Measurements from ENCODE around the genes DNMBP, SEC31B and HPS6.

- PRO-cap: no peak
- RAMPAGE, long total RNA: no peak
These were observed 14.5 kb downstream of the ABCC2 start for GRCh38 chr10:99796785-99797446.

DNA sequence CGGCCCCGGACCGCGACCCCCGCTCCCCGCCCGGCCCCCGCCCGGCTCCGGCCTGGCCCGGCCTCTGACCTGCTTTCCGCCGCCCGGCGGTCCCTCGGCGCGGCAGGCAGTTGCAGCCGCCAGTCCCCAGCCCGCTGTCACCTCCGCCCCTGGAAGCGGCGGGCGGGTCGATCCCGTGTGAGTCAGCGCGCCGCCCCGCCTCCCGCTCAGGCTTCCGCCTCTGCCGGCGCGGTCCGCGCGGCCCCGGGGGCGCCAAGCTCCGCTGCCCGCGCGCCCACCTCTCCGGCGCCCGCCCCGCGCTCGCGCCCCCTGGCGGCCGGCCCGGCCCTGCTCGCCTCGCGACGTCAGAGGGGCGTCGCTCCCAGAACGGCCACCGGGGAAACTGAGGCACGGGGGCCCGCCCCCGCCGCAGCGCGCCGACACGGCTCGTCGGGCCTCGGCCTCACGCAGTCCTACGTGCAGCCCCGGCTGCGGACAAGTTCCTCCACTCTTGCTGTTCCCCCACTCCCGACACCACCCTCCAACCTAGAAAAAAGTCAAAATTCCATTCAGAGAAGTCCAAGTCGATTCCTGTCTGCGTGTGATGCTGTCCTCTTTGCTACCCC is at the start of gene DNMBP:
Gene DNMBP, minus strand, starts transcription at position 179 of the 605 bp plus-strand sequence.
- PRO-cap: bidirectional peak, plus-strand start at position 447 of the sequence, minus-strand start at position 179 of the sequence
- RAMPAGE, long total RNA: no peak

DNA sequence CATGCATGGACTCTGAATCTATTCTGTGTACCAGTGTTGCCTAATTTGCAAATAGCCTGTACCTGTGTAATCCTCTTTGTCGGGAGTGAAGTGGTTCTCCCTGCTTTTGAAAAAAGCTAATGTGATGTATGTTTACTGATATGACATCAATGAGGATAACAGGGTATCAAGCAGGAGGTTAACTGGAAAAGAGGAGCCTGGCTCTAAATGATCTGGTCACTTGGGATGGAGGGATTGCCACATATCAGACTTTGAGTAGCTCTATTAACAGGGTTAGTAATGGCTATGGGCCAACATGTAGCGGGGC is 20.0 kb upstream of the CPN1 start:
- PRO-cap: no peak
- RAMPAGE, long total RNA: no peak

GRCh38 chr10:100377975-100378385 is 30.9 kb downstream of the SCD start:
- PRO-cap: no peak
- RAMPAGE, long total RNA: no peak

DNA sequence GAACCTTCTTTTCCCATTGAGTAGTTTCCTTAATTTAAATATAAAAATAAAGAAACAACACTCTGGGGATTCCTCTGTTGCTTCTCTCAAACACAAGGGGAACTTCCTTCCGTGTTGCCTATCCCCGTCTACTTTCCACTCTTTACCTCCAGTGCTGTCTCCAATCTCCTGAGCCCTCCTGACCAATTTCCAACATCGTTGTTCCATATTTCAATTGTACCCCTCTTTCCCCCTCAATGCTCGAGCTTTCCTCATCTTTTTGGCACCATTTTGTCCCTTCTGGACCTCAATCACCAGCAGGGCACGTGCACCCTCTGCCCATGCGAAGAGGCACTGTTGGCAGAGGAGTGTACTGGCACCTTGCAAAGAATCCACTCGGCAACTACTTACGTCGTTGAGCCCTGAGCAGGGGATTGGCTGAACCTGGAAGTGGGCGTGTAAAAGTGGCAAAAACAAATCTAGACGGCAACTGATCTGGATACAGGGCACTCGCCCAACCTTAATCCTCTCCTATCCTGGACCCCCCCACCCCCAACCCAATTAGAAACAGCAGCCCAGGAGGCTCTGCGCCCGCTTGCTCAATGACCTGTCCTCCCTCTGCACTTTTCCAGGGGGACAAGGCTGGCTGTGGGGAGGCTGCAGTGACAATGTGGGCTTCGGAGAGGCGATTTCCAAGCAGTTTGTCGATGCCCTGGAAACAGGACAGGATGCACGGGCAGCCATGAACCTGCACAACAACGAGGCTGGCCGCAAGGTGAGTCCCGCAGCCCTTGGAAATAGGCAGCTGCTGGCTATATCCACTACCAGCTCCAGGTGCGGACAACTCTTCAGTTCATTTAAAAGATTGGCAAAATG is 18.7 kb downstream of the WNT8B start:
- PRO-cap: no peak
- RAMPAGE, long total RNA: no peak

DNA sequence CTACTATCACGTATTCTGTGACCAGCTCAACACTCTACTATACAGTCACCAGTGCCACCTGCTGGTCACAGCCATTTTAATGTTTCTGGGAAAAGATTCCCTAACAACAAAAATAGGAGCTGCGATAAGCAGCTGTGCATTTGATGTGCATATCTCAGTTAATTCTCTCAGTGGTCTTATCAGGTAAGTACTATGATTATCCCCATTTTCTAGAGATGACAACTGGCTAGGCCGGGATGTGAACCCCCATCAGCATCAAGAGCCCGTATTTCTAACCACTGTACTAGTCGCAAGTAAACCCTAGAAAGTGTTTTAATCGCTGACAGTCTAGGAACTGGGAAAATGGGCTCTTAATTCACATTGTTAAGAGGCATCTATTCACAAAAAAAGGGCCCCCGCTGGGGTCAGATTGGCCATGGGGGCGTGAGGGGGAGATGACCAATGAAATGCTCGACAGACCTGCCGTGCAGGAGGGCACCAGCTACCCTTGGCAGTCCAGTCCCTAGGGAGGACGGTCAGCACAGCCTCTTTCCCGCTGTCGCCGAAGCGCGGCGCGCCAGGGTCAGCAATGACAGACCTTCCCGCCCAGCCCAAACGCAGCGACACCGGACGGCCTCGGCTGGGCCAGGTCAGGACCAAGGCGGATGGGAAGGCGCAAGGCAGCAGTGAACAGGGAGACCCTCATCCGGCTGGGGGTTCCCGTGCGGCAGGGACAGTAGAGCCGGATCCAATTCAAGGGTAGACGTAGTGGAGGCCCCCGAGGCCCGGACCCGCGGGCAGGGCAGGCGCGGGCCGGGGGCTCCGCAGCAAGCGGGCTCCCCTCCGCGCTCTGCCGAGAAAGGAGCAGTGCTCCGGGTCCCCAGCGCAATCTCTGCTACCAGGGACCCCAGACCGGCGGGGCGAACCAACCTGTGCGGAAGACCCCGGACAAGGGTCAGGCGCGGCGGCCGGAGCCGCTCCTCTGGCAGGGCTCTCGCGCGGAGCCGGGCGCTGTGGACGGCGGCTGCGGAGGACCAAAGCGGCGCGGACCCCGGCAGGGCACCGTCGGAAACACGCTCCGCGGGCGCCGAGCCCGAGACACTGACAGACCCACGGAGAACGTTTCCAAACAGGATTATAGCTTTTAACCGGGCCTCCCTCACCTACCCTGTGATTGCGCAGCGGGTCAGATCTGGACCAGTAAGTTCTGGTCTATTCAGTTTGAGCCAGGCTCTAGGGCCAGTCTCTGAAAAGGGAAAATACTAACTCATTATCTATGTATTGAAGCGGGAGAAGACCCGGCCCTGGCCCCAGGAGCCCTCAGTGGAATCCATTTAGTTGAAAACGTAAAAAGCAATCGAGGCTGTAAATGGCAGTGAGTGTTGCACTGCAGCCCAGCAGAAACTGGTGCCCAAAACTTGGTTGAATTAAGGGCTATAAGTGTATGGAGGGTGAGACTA is at the start of gene SEC31B:
Gene SEC31B, minus strand, starts transcription at position 989 of the 1,439 bp plus-strand sequence.
- PRO-cap: no peak
- RAMPAGE, long total RNA: no peak

DNA sequence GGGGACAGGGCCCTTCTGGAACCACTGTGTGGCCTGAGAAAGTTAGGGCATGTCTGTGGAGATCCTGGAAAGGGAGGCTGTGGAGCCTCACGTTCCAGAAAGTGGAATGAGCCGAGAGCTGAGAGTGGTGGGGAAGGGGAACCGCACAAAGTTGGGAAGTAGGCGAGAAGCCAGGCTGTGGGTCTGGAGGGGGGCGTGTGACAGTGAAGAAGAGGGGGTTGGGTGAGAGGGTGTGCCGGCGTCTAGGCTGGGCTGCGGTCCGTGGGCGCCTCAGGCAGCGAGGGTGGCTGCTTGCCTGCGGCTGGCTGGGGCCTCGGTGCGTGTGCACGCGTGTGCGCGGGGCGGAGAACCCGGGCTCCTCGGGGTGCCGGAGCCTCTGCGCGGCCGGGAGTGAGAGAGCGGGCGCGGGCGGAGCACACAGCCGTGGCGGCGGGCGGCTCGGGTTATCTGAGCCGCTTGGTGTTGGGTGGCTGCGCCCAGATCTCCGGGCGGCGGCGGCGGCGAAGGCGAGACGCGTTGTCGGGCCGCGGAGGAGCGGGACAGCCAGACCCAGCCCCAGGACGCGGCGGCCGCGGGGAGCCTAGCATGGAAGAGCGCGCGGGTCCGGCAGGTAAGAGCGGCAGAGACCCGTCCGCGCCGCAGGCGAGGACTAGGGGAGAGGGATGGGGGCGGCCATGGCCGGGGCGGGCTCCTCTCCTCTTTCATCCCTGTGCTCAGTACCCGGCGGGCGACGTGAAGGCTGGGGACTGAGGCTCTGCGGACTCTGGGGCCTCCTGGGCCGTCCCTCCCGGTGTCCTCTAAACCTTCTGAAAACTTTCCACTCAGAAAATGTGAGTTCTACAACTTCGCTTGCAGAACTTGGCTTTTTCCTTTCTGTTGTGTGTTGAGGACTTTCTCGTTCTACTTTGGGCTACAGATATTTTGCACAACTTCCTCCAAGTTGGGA is 10.0 kb upstream of the PAX2 start:
- PRO-cap: no peak
- RAMPAGE, long total RNA: no peak

- PRO-cap: no peak
- RAMPAGE, long total RNA: no peak
These were observed 718 bp upstream of the SLF2 start for GRCh38 chr10:100912115-100912374.

DNA sequence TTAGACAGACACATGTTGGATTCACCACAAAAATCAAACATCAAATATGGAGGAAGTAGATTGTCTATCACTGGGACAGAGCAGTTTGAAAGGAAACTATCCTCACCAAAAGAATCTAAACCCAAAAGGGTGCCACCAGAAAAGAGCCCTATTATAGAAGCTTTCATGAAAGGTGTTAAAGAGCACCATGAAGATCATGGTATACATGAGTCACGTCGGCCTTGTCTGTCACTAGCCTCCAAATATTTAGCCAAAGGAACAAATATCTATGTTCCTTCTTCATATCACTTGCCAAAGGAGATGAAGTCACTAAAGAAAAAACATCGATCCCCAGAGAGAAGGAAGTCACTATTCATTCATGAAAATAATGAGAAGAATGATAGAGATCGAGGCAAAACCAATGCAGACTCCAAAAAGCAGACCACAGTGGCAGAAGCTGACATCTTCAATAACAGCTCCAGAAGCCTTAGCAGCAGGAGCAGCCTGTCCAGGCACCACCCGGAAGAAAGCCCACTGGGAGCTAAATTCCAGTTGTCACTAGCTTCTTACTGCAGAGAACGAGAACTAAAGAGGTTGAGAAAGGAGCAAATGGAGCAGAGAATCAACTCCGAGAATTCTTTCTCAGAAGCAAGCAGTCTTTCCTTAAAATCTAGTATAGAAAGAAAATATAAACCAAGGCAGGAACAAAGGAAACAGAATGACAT is 4.0 kb downstream of the SLF2 start:
- PRO-cap: no peak
- RAMPAGE, long total RNA: no peak

DNA sequence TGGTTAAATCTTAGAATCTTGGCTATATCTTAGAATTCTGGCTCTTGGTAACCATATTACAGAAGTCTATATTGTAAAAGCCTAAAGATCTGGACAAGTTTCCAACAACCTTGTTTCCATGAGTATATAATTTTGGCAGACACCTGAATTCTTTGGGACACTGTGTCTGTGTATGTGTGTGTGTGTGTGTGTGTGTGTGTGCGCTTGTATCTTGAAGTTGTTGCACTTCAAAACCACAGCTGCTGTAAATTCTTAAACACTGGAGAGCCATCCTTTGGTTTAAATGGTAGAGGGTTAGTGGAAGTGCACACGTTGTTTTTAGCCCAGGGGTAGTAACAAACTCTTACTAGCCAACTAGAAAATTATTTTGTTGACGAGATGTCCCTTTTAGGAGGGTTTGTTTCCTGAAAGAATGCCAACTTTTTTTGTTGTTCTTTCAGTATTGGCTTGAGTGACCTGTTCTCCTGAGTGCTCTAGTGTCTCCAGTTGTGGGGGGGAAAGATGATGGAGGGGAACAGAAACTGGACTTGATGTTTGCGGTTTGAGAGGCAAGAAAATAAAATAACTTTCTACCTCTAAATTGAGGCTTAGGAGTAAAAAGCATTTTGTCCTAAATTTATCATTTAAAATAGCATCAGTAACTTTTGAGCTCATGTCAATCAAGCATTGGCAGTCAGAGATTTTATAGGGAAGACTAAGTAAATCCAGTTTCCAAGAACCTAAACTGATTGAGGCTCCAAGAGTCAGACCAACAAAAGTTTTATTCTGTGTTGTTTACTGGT is 6.4 kb upstream of the SEMA4G start:
- PRO-cap: no peak
- RAMPAGE, long total RNA: no peak

GRCh38 chr10:100972495-100973101 is 3.3 kb downstream of the SEMA4G start:
- PRO-cap: no peak
- RAMPAGE, long total RNA: no peak

GRCh38 chr10:101134833-101135525 is 3.9 kb downstream of the TLX1 start:
- PRO-cap: no peak
- RAMPAGE, long total RNA: no peak

- PRO-cap: no peak
- RAMPAGE, long total RNA: no peak
These were observed 36.1 kb downstream of the FBXW4 start for GRCh38 chr10:101658731-101659359.

DNA sequence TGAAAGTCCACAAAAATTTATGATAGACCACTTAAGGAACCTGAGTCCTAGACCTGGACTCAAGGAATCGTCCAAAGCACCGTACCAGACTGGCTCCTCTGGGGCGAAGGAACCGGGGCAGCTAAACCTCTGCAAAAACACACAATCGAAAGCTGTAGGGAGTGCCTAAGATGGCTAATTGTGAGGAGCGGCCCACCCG is 1.1 kb downstream of the FBXW4 start:
- PRO-cap: bidirectional peak, plus-strand start outside the sequence, minus-strand start at position 100 of the sequence
- RAMPAGE, long total RNA: no peak

- PRO-cap: no peak
- RAMPAGE, long total RNA: no peak
These were observed 81.7 kb downstream of the ARMH3 start for GRCh38 chr10:101974305-101974610.

DNA sequence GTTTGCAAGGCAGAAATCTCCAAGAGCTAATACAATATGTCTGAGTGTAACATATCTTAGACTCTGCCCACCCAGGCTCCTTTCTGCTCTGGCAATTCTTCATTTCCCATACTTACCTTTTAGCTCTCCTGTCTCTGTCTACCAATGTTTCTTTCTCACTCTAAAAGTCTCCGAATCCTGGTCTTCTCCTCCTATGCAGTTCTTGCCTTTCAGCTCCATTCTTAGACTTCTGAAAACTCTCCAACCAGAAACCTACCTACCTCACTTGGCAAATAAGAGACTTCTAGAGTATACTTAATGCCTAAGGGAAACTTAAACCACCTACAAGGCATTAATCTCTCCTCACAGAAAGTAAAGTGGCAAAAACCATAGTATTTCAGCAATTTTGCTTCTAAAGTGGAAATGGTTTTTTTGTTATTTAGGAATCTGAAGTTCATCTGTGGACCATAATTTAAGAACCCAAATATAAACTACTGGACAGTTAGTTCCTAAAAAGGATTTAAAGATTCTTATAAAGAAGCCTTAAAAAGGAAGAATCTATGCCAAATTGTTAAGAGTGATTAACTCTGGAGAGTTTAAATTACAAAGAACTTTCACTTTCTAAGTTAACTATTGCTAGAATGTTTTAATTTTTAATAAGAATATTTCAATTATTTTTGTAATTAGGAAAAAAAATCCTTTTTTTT is 57.3 kb downstream of the ARMH3 start:
- PRO-cap: no peak
- RAMPAGE, long total RNA: no peak

DNA sequence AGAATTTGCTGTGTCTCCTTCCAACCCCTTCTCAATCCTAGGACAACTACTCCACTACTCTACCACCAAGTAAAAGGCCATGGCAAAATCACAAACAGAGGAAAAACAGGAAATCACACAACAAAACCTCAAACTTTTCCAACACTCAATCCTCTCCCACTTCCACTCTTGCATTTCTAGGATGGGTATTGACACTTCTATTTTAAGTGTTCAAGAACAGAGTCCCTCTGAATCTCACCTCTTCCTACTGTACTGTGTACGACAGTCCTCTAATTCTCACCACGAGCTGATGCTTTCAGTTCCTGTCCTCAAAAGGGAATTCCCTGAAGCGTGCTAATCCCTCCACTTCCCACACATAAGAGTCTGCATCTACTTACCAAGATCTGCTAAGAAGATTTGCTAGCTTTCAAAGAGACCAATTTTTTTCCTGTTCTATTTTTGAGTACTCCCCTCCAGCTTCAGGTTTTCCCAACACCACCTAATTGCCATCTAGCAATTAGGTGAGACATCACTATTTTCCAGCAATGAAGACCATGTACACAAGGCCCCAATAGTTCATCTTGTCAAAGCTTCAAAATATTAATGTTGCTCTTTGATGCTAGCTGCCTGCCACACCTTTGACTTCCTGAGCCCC is 54.5 kb downstream of the ARMH3 start:
- PRO-cap: no peak
- RAMPAGE, long total RNA: no peak

DNA sequence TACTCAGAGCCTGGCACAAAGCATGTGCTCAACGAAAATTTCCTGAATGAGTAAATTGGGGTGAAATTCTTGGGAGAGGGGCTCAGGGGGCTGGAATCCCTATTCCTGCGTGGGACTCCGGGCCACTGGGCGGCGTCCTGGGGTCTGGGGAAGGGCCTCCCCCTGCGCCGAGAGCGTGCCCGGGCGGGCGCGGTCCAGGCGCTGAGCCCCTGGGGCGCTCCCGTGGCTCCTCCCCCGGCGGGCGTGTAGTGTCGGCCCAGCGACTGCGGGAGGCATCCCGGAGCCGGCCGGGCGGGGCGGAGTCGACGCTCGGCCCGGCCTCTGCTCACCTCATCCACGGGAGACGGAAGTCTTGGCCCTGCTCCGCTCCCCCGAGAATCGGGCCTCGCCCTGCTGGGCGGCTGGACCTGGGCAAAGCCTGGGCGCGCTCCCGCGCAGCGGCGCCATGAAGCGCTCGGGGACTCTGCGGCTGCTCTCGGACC is at the start of gene HPS6:
Gene HPS6, plus strand, starts transcription at position 320 of the 482 bp plus-strand sequence.
- PRO-cap: bidirectional peak, plus-strand start at position 275 of the sequence, minus-strand start at position 247 of the sequence
- RAMPAGE, long total RNA: no peak

DNA sequence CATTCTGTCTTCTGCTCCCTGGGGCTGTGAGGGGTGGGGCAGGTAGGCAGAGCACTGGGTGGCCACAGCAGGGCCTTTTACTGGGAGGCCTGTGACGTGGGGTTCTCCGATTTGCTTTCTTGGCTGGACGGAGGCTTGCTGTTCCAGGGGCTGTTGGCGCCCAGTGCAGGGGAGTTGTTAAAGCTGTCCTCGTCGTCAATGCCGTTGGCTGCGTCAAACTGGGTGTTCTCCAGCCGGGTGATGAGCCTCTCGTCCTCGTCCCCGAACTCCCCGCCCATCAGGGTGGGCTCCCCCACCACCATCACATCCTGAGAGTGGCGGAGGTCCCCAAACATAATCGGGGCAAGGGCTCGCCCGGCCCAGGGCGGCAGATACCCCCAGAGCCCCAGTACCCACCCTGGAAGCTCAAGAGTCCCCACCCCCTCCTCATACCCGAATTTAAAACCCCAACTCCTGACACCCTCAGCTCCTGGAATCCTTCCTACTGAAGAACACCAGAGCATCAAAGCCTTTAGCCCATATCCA is 12.1 kb downstream of the LDB1 start:
- PRO-cap: no peak
- RAMPAGE, long total RNA: no peak

- PRO-cap: bidirectional peak, plus-strand start at chr10:102132684, minus-strand start at chr10:102132580
- RAMPAGE, long total RNA: no peak
These were observed 563 bp upstream of the PPRC1 start for GRCh38 chr10:102132212-102132742.